LUHMES (cell line): Measurements from ENCODE around the gene CBX7.

DNA sequence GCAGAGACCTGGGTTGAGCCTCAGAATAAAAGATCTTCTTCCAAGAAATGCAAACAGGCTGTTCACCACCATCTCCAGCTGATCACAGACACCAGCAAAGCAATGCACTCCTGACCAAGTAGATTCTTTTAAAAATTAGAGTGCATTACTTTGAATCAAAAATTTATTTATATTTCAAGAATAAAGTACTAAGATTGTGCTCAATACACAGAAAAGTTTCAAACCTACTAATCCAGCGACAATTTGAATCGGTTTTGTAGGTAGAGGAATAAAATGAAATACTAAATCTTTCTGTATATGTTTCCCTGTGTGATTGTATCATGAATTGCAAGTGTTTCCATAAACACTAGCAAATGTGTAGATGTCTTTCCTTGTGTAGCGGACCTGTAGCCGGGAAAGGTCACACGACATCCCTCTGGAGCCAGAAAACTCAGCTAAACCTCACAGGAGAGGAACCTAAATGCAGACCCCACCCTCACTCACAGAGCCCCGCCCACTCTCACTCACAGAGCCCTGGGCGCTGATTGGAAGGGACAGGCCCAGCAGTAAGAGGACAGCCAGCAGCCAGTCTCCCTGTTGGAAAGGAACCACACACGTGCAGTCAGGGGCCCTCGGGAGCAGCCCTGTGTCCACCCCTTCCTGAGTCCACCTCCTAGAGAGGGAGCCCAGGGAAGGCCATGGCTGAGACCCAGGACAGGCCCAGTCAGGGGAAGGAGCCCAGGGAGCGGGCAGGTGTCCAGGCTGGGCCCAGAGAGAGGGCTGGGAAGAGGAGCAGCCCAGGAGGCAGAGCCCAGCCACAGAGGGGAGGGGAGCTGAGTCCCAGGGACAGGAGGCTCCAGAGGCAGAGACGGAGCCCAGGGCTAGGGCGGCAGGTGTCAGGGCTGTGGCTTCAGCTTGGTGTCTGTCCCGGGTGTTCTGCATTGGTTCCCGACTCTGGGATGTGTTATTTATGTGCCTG, 9.3 kb upstream of the APOBEC3H start:
- PRO-cap = no peak

DNA sequence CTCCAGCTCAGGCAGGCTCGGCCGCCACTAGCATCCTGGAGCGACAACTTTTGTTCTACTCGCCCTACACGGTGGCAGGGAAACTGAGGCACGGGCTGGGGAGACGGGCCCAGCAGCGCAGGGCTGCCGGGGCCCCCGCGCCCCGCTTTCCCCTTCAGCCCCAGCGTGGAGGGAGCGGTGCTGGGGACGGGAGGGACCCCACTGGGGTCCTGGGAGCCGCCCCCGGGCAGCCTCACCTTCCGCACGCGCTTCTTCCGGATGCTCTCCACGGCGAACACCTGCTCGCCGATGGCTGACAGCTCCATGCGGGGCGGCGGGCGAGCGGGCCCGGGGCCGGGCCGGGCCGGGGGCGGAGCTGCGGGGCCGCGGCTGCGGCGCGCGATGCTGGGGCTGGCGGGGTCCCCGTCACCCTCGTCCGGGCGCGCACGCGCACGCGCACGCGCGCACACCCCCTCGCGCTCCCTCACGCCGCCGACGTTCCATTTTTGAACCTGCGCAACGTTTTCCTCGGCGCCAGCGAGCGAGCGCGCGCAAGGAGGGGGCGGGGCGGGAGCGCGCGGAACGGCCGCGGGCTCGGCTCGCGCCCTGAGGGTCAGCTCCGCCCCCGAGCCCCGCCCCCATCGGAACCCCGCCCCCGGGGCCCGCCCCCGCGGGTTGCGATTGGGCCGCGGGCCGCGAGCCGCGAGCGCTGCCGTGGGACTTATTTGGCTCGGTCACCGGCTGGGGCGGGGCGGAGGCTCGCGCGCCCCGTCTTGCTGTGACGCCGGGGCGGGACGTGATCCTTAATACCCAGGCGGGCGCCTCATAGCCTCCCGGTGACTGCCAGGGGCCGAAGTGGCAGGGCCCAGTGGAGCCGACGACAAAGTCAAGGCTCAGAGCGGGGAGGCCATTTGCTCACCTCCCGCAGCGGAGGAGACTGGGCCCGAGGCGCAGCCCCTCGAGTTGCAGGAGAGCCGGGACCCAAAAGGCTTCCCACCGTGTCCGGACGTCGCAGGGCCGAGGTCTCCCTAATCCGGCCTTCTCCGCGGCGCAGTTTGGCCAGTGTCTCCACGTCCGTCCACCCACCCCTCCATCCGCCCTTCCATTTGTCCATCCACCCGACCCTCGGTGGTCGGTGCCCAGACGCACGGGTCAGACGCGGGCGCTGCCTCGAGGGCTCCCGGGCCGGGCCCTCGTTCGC, at the start of gene CBX7:
Gene CBX7, minus strand, starts transcription at position 541 of the 1,180 bp plus-strand sequence.
- PRO-cap = unidirectional peak, minus-strand start at position 291 of the sequence; bidirectional peak, plus-strand start at position 731 of the sequence, minus-strand start at position 519 of the sequence

GRCh38 chr22:39153320-39153625, 793 bp upstream of the CBX7 start:
- PRO-cap = no peak

- PRO-cap = no peak
Observed at GRCh38 chr22:39176016-39176725, 23.7 kb upstream of the CBX7 start.

DNA sequence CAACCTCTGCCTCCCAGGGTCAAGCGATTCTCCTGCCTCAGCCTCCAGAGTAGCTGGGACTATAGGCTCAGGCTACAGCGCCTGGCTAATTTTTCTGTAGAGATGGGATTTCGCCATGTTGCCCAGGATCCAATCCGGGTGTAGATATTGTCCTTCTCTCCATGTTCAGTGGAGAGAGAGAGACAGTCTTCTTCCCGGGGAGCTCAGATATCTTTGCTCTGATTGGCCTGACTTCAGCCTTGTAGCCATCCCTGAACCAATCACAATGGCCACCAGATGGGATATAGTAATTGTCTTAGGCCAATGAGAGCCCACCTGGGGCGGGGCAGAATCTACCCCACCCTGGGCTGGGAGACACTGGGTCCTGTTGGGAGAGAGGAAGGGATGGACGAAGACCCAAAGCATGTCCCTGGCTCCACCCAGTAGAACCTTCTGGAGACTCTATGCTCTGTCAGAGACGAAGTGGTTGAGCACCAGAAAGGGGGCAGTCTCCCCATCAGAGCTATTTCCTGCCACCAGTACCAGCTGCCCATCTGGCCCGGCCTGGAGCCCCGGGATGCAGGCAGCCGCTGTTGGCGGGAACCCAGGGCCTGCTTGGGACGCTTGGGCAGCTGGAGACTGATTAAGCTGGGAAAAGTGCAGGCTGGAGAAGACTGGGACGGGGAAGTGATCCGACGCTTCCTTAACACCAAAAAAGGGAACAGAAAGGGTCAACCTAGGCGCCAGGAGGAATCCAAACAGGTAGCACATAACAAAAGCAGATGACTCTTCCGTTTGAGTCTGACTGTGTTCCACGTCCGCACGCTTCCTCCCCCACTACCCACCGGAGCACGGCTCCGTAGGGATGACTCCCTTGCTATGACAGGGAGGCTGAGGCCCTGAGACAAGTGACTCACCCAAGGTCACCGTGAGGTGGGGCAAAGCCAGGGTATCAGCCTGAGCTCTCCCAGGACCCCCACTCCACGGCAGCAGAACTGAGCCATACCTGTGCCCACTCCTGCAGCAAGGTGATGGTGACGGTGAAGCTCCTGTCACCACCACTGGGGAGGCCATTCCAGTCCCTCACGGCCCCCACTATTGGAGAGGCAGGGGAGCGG, 31.7 kb upstream of the CBX7 start:
- PRO-cap = no peak

- PRO-cap = no peak
Observed at GRCh38 chr22:39234280-39234851, 10.4 kb downstream of the PDGFB start.

- PRO-cap = no peak
Observed at GRCh38 chr22:39234852-39236039, 9.5 kb downstream of the PDGFB start.

- PRO-cap = no peak
Observed at GRCh38 chr22:39283296-39284132, 35.9 kb downstream of the RPL3 start.

- PRO-cap = no peak
Observed at GRCh38 chr22:39292428-39293264, 26.8 kb downstream of the RPL3 start.

DNA sequence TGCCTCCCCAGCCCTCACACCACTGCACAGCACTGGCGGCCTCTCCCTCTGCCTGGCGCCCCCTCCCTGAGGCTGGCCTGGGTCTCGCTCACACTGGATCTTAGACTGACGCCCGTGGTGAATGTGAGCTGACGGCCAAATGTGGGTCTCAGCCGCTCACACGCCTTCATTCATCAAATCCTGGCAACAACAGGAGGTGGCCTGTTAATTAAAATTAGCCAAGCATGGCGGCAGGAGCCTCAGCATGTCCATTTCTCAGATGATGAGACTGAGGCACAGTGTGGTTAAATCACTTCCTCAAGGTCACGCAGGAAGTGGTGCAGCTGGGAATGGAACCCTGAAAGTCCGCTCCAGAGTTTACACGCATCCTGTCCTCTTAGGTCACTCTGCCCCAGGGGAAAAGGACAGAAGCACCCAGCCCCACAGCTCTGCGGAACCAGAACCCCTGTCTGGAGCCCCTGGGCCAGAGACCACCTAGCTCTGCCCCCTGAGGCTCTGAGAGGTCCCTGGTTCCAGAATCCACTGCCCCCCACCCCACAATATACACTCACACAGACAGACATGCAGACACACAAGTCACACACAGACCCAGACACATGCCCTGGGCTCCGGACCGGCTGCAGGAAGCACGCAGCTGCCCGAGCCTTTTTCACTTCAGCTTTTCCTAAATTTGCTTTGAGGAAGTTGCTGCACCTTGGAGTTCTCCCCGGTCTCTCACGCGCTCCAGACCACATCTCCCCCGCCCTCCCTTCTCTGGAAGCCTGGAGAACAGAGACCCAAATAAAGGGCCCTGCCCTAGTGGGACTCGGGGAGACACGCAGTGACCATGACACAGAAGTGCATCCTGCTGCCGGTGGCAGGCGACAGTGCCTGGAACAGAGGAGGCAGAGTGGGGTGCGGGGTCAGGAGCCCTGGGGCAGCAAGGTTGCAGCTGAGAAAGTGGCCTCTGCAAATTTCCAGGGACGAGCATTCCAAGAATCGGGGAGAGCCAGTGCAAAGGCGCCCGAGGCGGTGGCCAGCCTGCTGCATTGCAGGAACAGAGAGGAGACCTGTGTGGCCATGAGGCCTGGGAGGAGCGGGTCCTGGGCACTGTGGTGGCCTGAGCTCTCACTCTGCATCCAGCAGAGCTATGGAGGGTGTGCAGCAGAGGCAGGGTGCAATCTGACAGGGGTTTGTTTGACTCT, 19.4 kb downstream of the RPL3 start:
- PRO-cap = no peak

DNA sequence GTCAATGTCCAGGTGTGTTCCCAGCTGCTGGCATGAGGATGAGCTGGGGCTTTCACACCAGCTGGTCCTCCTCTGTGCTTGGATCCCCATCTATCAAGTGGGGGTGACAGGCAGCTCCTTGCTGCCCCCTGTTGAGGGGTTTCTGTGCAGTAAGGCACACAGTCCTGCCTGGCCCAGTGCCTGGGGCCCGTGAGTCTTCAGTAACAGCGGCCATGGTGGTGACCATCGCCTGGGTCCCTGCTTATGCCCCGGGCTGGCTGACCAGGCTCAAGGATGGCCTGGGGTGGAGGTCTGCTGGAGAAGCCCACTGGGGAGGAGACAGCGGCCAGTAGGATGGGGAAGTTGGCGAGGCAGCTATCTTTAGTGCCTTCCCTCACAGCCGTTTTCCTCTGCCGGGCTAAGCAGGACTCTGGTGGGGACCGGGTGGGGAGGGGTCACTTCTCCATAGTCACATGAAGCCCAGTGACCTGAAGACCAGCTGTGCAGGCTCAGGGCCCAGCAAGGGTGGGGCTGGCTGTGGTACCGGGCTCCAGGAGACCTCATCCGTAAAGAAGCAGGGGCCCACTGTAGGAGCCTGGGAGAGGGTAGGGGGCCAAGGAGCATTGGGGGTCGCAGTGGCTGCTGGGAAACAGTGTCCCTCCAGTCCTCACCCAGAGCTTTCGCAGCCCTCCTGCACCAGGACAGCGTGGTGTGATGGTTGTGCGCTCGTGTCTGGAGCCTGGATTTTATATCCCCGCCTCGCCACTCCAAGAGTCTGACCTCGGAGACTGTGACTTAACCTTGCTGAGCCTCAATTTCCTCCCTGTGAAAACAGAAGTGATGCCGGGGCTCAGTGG, 12.4 kb downstream of the RPL3 start:
- PRO-cap = no peak

DNA sequence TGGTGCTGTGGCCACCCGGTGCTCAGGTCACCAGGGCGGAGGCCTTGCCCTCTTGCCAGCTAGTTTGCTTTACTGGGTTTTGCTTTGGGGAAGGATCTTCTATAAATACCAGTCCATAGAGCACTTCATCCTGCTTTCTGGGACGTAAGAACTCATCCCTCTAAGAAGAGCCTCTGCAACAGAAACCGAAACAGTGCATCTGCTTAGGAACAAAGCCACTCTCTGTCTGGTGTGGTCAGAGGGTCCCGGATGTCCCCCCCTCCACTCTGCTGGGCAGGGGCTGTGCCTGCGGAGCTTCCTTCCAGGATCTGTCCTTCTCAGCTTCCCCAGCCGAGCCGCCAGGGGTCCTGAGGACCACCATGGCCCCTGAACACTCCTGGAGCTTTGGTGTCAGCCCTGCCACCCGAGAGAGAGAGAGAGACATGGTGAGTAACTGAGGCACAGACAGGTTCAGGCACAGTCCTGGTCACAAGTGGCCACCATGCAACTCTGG, 24.5 kb upstream of the MGAT3 start:
- PRO-cap = no peak

DNA sequence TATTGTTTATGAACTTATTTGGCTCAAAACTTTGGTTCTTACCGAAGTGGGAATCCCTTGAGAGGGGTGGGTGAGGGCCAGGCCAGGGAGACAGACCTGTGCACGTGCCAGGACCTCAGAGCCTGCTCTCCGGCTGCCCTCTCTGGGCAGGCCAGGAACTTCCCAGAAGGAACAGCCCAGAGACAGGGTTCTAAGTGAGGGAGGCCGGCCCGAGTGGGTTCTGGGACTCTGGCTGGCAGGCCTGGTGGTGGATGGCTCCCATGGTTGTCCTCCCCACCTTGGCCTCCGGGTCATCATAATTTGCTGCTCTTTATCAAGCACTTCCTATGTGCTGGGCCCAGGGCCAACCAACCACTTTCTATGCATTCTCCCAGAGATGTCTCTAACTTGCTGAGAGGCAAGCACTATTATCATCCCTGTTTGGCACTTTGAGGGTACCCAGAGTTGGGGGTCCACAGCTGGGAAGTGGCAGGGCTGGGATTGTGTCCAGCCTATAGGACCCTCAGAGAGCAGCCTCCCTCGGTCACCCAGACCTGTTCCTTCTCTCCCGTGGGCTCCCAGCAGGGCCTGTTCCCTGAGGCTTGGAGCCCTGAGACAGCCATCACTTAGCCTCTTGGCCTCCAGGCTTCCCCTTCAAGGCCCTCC, 6.2 kb downstream of the MGAT3 start:
- PRO-cap = no peak

DNA sequence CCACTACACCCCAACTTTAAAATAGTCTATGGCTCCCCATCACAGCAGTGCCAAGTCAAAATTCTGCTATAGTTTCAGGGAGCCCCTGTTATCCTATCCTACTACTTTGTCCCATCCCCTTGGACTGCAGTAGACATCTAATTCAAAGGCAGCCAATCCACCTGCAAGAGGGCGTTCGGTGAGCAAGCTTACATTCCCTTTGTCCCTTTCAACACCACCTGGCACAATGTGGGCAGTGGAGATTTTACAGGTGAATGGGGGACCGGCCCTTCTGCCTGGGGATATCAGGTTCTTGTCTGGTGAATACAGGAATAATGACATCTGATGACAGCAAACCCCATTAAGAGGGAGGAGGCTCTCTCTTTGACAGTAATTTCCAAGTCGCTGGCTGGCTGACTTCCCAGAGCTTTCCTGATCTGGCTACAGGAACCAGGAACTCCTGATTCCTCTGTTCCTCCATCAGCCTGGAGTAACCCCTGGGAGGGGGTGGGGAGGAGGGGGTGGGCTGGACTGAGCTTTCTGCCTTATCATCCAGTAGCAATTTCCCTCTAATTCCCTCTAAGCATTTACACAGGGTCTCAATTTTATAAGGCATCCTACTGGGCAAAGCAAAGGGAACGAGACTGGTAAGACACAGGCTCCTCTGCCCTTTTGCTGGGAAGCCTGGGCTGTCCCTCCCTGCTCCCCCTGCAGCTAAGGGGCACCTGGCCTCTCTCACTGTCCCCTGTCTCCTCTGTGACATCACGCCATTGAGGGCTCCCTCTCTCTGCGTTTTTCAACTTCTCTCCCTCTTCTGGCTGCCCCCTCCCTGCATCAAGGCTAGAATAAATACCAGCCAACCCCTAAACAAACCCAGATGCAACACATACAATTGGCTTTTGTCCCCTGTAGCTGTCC, 3.7 kb upstream of the MIEF1 start:
- PRO-cap = no peak

DNA sequence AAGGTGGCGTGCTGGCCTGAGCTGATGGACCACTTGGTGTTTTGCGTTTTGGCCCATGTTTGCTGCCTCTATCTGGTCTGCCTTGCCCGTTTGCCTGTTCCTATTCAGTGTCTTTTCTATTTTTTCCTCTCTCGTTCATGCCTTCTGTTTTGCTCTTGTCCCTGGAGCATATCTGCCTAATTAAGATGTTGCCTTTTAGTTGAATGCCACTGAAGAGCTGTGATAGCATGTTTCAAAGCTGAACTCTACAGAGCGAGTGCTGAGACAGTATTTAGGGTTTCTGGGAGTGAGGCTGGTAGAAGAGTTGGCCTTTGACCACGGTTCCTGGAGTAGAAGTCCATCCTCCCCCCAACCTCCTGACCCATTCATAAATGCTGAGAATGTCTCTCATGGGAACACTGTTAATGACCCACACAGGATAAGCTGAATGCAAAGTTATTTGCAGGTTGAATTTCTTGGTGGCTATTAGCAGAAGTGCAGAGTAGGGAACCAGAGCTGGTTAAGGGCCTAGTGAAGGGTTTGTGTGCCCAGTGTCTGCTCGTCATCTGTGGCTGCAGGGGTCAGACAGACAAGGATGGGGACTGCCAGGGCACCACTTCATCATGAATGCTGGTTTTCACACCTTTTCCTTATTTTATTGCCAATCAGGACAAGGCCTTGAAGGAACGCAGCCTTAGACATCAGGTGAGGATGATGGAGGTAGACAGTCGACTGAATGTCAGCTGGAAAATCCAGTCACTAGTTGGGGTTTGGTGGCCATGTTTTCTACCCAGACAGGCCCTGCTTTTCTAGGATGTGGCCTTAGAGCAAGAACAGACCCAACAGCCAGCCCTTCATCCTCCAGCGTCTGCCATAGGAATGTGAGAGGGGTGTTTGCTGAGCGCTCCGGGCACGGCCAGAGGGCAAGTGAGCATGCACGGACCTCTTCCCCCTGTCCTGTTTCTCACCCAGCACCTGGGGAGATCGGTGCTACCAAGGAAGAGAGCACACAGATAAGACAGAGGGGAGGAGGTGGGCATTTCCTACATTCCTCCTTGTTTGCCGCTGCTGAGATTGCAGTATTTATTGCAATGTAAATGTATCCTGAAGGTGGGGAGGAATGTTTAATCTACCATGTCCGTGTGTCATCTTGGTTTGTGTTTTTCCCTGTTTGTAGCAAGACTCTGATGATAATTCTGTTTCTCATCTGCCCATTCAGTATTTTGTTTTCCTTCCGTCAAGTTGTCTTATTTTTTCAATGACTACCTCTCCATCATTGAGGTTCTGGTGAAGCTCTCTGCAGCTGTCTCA, 5.3 kb upstream of the ATF4 start:
- PRO-cap = no peak

DNA sequence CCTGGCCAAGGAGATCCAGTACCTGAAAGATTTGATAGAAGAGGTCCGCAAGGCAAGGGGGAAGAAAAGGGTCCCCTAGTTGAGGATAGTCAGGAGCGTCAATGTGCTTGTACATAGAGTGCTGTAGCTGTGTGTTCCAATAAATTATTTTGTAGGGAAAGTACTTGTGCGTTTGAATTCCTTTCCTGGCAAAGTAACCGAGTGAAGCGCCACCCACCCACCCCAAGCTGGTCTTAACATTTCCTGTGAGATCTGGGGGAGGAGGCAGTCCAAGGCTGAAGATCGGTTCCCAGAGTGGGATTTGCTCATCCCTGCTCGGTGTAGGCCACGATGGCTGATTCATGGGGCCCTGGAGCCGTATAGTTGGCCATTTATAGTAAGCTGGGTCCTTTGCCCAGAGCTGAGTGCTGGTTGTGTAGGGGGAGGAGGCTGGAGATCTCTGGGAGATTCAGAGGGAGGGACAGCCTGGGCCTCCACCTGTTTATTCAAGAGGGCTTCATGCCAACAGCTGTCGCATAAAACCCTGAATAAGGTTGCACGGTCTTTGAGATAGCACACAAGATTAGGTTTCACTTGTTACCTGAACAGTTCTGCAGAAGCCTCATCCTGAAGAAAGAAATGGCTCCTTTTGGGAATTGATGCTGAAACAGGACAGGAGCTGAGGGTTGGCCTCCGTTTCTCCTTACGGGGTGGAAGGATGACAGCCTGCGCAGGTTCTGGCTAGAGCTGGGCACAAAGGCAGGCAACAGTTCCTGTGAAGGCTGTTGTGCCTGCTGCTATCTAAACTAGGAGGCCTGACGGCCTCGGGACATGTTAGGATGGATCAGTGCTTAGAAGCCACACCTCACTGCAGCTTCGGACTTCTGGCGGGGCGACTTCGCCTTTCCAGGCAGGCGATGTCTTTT, 2.4 kb downstream of the ATF4 start:
- PRO-cap = unidirectional peak, plus-strand start at position 483 of the sequence

DNA sequence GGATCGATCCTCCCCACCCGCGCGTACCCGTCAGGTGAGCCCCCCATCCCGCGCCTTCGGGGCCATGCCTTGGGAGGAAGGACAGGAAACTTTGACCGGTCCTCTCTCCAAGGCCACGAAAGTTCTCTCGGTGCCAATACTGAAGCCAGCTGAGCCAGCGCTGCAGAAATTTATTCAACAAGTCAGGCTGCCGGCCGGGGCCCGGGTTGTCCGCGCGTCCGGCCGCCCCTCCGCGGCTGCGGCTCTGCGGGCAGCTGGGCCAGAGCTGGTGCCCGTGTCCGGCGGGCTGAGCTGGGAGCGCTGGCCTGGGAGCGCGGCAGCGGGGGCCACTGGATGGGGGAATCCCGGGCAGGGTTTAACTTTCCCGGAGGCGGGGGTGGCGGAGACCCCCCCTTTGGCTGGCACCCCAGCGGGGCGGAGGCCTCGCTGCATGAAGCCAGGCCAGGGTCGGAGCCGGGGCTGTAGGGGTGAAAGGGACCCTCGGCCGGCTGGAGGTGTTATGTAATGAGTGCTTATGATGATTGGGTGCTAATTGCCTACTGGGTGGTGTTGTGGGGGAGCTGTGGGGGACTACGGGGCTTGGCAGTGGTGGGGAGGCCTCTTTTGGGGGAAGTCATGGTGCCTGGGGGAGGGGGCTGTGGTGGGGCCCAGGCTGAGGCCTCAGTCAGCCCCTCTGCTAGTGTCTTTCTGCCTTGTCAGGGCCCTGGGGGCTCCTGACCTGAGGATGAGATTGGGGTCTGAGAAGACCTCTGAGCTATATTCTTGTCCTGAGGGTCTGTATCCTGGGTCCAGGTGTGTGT, 12.2 kb upstream of the CACNA1I start:
- PRO-cap = unidirectional peak, minus-strand start at position 387 of the sequence

- PRO-cap = no peak
Observed at GRCh38 chr22:39960042-39960235, 258 bp upstream of the TMA7B start.

DNA sequence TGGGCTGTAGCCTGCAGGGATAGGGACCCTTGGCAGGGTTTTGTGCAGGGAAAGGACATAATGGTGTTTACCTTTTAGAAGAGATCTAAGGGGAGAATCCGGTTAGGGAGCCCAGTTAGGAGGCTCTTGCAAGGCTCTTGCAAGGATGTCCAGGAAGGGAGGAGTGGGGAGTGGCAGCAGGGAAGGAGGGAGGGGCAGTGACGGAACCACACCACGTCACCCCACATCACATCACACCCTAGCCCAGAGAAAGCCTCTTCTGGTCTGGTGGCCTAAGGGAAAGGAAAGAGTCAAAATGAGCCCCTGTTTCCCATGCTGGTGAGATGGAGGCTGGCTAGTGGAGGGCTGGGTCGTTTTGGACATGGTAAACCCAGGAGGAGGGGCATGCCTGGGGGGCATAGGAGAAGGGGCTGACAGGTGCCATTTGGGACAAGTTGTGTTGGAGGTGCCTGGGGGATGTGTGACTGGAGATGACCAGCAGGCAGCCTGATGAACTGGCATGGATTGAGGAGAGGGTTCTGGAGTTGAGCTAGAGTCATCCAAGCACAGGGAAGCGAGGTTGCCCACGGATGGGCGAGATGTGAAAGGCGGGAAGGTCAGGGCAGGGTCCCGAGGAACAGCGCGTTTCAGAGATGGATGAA, 6.1 kb upstream of the FAM83F start:
- PRO-cap = no peak

DNA sequence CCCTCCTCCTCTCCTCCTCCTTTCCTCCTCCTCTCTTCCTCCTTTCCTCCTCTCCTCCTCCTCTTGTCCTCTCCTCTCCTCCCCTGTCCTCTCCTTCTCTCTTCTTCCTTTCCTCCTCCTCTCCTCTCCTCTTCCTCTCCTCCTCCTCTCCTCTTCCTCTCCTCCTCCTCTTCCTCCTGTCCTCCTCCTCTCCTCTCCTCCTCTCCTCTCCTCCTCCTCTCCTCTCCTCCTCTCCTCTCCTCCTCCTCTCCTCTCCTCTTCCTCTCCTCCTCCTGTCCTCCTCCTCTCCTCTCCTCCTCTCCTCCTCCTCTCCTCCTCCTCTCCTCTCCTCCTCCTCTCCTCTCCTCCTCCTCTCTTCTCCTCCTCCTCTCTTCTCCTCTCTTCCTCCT, 12.5 kb downstream of the FAM83F start:
- PRO-cap = no peak